Neural progenitor cell (in vitro differentiated cells): ENCODE measurements around a stretch of chr15.

- RAMPAGE, long total RNA = no peak
Measured at GRCh38 chr15:101269490-101269834, 7.8 kb downstream of the SELENOS start.

GRCh38 chr15:101271135-101271760 is 6.0 kb downstream of the SELENOS start:
- RAMPAGE, long total RNA = no peak

DNA sequence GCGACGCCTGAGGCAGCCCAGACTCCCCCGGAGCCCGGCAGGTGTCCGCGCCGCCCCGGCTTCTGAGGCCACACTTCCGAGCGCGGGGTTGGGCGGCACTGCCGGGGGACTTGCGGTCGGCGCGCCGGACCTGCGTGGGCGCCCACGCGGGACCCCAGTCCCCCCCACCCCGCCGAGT is 617 bp downstream of the PCSK6 start:
- RAMPAGE, long total RNA = no peak

DNA sequence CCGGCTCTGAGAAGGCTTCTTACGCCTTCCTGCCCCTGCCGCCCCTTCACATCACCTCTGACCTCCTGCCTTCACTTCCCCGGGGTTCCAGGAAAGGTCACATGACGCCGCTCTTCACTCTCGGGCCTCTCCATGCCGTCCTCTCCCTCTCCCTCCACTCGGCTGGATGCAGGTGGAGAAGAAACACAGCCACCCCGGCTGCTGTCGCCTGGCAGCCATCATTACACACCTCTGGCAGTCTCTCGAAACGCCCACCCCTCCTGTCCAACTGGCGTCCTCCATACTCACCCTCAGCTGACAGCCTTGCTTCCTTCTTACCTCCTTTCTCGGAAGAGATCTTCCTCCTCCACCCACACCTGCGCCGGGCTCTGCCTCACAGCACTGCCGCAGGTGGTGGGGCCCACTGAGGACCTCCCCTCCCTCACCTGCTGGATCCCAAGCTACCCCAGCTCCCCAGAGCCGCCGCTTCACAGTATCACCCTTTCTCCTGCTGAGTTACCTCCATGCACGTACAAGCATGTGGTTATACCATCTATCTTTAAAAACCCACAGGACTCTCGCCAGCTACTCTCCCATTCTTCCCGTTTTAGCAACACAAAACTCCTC is 7.1 kb upstream of the PCSK6 start:
- RAMPAGE, long total RNA = no peak

GRCh38 chr15:101610015-101610412 is 42.2 kb downstream of the TM2D3 start:
- RAMPAGE, long total RNA = no peak

DNA sequence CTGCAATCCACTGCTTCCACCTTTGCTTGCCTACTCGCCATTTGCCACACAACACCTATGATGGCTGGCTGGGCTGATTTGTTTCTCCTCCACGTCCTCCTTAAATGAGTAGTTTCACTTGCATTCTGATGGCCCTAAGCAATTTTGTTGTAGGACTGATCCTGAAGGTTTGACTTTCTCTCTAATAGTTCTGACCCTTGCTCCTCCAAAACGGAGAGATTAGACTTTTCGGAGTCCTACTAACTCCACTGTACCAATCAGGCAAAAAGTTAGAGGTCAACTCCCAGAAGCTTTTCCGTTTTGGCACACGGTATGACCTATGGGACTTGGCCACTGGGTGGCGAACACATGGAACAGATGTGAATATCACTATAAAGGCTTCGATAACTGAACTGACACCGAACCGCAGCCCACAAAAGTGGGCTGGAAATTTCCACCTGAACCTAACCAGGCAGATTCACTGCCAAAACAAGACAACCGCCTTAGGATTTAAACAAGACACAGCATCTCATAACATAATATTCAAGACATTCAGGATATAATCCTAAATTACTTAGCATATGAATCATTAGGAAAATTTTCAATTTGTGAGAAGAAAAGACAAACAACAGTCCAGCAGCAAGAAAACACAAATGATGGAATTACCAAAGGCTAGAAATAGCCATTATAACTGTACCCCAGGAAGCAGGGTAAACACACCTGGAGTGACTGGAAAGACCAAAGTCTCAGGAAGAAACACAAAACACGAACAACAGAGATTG is 12.2 kb upstream of the TM2D3 start:
- RAMPAGE, long total RNA = no peak